A549 (cell line): ENCODE results near the genes PIAS1 and RPLP1.

- PRO-cap, result no peak
CAGE:
- cytosol, long polyA plus RNA, result no peak
- long polyA plus RNA, result no peak
- nucleus, long polyA plus RNA, result no peak
These were observed 26.0 kb downstream of the SKOR1 start for GRCh38 chr15:67851307-67851738.

DNA sequence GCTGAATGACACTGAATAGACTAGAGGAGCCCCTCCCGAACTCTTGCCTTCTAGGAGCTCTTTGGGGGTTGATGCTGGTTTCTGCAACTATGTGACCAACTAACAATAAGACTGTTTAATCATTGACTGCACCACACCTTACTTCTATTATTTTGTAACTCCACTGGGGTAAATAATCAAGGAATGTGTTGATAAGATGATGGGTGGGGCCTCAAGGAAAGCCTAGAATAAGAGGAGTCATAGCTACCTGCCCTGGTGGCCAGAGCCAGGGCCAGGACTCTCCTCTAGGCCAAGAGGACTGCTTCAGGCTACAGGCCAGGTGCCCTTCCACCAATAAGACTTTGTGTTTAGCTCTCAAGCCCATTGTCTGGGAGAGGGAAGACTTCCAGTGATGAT lies 41.2 kb upstream of the PIAS1 start:
- PRO-cap, result no peak
CAGE:
- cytosol, long polyA plus RNA, result no peak
- long polyA plus RNA, result no peak
- nucleus, long polyA plus RNA, result no peak

GRCh38 chr15:68053844-68054681 lies at the start of gene PIAS1:
Gene PIAS1, plus strand, starts transcription at chr15:68054315.
- PRO-cap, result bidirectional peak, plus-strand start at chr15:68054315, minus-strand start at chr15:68054137
CAGE:
- cytosol, long polyA plus RNA, result no peak
- long polyA plus RNA, result no peak
- nucleus, long polyA plus RNA, result no peak

GRCh38 chr15:68191821-68192761 lies 13.0 kb downstream of the CALML4 start:
- PRO-cap, result no peak
CAGE:
- cytosol, long polyA plus RNA, result no peak
- long polyA plus RNA, result no peak
- nucleus, long polyA plus RNA, result no peak

DNA sequence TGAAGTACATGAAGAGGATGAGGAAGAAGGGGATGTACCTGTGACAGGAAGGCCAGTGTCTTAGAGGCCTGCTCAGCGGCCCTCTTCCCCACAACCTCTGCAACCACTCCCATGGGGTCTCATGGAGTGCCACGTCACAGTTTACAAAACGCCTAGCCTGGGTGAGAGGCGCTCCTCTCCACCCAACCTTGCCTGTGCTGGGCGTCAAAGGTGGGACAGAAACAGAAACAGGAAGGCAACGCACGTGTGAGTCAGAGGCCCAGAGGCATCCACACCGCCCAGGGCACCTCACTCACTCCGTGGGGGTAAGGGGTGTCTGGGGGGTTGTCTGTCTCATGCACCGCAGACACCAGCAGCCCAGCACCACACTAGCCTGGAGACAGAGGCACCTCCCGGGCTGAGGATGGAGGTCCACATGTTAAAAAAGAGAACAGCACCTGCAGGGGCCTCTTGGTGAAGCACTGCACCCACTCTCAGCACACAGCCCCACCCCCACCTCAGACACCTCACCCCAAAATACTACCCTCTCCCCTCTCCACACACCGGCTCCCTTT lies 4.7 kb upstream of the CALML4 start:
- PRO-cap, result no peak
CAGE:
- cytosol, long polyA plus RNA, result no peak
- long polyA plus RNA, result no peak
- nucleus, long polyA plus RNA, result no peak

DNA sequence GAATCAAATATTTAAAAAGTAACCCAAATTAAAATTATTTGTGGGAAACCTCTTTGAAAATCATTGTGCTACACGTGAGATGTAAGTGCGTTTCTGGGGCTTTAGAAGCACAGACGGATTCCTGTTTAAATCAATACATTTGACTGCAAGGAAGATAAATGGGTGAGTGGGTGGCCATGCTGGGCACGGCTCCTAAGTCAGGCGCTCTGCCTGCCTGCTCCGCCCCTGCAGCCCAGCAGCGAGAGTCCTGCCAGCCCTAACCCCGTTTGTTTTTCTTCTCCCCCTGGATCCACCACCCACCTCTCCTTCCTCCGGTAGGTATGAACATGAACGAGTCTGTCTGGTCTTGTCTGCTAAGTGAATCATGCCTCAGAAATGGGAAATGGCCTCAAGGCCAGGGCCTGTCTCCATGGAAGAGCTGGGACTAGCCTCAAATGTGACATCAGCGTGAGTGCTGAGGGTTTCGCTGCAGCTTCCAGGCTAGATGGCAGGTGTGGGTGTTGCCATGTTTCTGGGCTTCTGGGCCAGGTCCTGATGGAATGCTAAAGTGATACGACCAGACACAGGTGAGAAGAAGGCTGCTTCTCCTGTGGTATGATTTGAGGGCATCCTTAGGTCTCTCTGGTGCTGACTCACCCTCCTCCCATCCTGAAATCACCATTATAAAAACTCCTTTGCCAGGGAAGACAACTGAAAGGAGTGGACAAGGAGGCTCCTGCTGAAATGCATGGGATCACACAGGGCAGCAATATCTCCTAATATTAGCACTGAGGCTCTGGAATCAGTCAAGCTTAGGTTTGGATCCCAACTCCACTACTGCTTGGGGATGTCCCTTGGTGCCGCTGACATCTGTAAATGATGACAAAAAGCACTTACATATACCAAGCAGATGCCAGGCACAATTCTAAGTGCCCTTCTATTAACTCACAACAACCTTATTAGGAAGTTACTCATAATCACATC lies 5.5 kb upstream of the FEM1B start:
- PRO-cap, result no peak
CAGE:
- cytosol, long polyA plus RNA, result no peak
- long polyA plus RNA, result no peak
- nucleus, long polyA plus RNA, result no peak

DNA sequence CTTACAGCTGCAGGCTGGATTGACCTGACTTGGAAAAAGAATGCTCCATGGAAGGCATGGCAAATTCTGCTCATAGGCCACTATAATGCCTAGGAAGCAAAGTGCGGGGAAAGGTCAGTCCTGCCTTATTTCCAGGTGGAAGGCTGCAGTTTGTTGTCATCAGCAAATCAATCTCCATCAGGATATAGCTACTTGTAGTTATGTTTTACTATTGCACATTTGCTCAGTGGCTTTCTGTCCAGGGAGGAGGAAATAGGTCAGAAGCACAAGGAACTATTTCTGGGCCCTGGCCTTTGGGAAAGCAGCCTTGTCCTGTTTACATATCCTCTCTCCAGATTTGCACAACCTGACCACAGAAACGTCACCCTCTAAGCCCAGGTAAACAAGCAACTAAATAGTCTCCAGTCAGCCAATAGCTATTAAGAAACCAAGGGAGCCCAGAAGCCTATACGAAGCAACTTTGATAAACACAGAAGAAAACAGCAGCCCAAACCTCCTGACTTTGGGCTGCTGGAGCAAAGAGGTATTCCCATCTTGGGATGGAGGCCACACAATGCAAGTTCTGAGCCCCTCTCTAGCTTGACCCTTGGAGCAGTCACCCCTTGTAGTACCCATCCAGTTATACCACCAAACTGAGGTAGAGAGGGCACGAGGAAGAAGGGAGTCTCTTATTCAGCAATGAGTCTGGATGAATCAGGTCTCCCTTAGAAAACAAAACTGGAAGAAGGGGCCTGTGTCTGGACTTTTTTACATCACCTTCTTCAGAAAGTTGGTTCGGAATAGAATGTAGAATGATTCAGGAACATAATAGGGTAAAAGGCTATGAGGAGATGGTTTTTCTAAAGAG lies 2.3 kb upstream of the FEM1B start:
- PRO-cap, result no peak
CAGE:
- cytosol, long polyA plus RNA, result no peak
- long polyA plus RNA, result no peak
- nucleus, long polyA plus RNA, result no peak

GRCh38 chr15:68300215-68300954 lies 22.8 kb downstream of the FEM1B start:
- PRO-cap, result no peak
CAGE:
- cytosol, long polyA plus RNA, result no peak
- long polyA plus RNA, result no peak
- nucleus, long polyA plus RNA, result no peak

DNA sequence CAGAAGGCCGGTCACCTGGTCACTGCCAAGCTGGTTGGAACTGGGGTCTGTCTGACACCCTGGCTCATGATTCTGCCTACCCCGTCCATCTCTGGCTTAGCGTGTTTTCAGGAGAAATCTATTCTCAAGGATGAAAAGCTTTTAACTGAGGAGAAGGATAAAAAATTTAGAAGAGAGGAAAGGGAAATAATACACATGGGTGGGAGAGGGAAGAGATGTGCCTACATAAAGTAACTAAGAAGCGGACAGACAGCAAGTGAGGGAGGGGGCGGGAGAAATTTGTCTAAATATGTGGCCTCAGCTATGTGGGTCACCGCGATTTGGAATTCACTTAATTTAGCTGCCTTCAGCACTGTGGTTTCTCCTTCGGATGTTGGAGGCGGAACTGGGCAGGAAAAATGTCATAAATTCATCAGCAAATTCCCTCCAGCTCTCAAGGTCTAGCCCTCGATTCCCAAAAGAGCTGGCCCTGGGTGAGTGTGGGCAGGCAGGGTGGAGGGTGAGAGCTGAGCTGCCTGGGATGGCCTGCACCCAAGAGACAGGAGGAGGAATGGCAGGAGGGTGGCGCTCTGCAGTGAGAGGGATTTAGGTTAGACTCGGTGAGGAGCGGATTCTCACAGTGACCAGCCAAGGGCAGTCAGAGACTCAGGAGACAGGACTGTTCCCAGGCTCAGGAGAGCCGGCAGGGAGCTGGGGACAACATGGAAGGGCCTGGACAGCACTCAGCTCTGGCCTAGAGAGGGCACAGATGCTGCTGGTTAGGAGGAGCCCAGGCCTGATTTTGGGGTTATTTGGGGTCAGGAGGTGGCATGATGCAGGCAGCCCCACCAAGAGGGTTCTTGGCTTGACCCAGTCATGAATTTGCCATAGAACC lies 57.1 kb downstream of the FEM1B start:
- PRO-cap, result no peak
CAGE:
- cytosol, long polyA plus RNA, result no peak
- long polyA plus RNA, result no peak
- nucleus, long polyA plus RNA, result no peak

GRCh38 chr15:68415264-68415977 lies 16.5 kb downstream of the ITGA11 start:
- PRO-cap, result no peak
CAGE:
- cytosol, long polyA plus RNA, result no peak
- long polyA plus RNA, result no peak
- nucleus, long polyA plus RNA, result no peak

GRCh38 chr15:68614299-68615581 lies 35.9 kb downstream of the CORO2B start:
- PRO-cap, result no peak
CAGE:
- cytosol, long polyA plus RNA, result no peak
- long polyA plus RNA, result no peak
- nucleus, long polyA plus RNA, result no peak

DNA sequence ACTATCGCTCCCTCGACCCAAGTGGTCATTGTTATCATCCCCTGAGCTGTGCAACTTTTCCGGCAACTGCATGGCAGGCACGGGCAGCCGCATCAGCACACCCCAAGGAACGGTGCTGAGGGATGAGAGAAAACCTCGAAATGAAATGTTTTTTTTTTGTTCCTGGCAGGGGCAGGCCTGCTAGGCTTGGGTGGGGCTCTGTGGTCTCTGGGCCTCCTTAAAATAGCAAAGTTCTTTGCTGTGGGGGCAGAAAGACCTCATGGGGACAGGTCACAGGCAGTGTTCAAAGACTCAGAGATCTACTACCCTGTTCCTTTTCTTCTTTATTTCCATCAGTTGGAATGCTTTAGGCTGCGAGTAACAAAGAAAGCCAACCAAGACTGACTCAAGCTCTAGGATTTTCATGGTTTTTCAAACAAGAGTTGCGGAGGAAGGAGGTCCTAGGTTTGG lies 51.5 kb downstream of the CORO2B start:
- PRO-cap, result no peak
CAGE:
- cytosol, long polyA plus RNA, result no peak
- long polyA plus RNA, result no peak
- nucleus, long polyA plus RNA, result no peak

GRCh38 chr15:68784153-68784617 lies 36.5 kb downstream of the ANP32A start:
- PRO-cap, result no peak
CAGE:
- cytosol, long polyA plus RNA, result no peak
- long polyA plus RNA, result no peak
- nucleus, long polyA plus RNA, result no peak

DNA sequence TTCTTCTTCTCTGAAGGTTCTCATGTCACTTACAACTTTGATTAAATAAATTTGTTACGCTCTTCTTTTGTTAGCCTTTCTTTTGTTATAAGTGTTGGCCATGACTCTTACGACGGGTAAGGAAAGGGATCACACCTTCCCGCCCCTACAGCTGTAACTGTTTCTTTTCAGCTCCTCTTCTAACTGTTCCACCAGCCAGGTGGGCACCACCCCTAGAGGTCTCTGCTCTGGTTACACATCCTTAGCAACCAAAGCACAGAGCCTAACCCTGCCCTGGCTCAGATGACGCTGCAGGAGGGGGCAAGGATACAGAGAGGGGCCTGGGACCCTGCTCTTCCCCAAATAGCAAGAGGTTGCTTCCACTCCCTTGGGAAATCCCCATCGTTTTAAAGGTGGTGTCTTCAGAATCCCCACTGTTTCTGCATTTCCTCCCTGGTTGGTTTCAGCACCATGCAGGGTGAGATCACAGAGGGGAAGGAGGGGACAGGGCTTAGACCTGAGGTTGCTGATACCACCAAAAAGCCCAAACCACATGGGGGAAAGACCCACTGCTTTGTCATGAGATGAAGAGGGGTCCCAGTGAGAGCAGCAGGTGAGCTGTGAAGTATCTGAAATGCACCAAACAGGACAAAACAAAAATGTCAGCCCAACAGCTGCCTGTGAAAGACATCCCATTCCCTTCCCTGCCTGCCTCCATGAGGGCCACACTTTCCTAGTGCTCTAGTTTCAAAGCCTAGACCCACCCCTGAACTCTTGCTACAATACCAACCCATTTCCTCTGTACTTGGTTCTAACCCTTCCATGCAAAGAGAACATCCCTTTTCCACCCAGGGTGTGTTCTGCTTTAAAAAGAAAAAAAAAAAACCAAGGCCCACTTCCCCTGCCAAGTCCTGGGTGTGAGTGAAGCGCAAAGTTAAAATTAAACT lies 29.2 kb downstream of the ANP32A start:
- PRO-cap, result no peak
CAGE:
- cytosol, long polyA plus RNA, result no peak
- long polyA plus RNA, result no peak
- nucleus, long polyA plus RNA, result no peak

DNA sequence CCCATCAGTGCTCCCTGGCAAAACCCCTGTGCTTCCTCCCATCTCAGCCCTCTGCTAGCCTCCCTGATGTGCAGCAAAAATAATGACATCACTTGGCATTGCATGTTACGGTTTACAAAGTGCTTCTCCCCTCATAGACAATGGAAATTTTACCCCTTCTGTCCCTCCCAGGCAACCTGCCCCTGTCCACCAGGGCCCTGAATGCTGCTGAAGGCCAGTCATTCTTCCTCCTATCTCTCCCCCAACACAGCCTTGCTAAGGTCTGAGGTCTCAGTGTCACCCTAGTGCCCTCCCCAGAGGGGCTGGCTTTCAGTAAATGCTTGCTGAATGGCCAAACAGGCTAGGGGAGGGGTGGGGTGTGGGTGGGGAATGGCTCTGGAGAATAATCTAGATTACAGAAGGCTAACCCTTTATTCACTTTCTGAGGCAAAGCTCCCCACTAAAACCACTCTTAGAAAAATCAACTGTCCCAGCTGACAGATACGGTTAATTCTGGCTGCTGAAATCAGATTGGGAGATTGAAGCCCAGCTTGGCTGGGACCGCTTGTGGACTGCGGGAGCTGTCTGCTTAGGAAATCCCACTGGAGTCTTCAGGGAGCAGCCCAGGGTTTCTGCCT lies 23.0 kb downstream of the ANP32A start:
- PRO-cap, result no peak
CAGE:
- cytosol, long polyA plus RNA, result no peak
- long polyA plus RNA, result no peak
- nucleus, long polyA plus RNA, result no peak

DNA sequence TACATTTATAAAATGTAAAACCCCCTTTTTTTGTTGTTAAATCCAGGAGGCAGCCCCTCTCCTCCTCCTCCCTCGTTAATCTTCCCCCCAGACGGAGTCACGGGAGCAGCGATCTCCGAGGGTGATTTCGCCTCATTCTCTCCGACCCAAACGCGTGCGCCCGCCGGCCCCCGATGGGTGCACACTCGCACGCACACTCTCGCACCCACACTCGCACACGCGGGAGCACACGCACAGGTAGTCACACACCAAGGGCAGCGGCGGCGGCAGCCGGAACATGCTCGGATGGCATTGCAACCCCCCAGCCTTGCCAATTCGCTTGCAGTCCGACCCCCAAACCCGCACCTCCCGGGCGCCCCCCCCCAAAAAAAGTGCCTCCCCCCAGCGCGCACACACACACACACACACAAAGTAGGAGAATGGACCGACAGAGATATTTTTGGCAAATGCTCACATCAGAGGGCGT lies 418 bp downstream of the ANP32A start:
- PRO-cap, result no peak
CAGE:
- cytosol, long polyA plus RNA, result no peak
- long polyA plus RNA, result no peak
- nucleus, long polyA plus RNA, result no peak

GRCh38 chr15:69163409-69163745 lies 2.9 kb downstream of the GLCE start:
- PRO-cap, result no peak
CAGE:
- cytosol, long polyA plus RNA, result no peak
- long polyA plus RNA, result no peak
- nucleus, long polyA plus RNA, result no peak

- PRO-cap, result no peak
CAGE:
- cytosol, long polyA plus RNA, result no peak
- long polyA plus RNA, result no peak
- nucleus, long polyA plus RNA, result no peak
These were observed 18.7 kb downstream of the PAQR5 start for GRCh38 chr15:69317213-69318095.

GRCh38 chr15:69452254-69453261 lies at the start of gene RPLP1:
Gene RPLP1, plus strand, starts transcription at chr15:69452818.
- PRO-cap, result bidirectional peak, plus-strand start at chr15:69452822, minus-strand start at chr15:69452614; bidirectional peak, plus-strand start at chr15:69453114, minus-strand start at chr15:69452984
CAGE:
- cytosol, long polyA plus RNA, result start-site peak on the plus strand at chr15:69452813-69452946, 68,854 and 68,120 reads in 2 replicates
- long polyA plus RNA, result start-site peak on the plus strand at chr15:69452813-69452903, 29,110 and 23,214 reads in 2 replicates
- nucleus, long polyA plus RNA, result start-site peak on the plus strand at chr15:69452813-69452946, 41,934 and 63,806 reads in 2 replicates

DNA sequence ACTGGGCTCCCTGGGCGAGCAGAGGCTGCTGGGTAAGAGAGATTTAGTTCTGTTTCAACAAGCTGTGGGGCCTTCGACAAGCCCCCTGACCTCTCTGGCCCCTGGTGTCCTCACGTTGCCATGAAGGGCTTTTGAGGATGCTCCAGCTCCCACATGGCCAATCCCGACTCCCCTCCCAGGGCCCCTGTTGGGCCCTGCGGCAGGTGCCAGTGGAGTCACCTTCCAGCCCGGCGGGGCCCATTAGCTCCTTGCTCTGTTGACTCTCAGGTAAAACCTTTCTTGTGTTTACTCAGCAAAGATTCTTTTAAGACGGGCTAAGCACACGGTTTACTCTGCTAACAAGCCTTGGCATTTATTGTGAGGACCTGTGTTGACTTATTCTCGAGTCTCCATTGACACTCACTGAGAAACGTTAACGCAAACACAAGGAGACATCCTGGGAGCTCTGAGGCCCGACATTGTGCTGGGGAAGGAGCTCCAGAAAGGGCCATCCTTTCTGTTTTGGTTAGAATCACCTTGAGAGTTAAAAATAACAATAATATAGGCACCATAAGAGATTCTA lies 15.1 kb downstream of the RPLP1 start:
- PRO-cap, result no peak
CAGE:
- cytosol, long polyA plus RNA, result no peak
- long polyA plus RNA, result no peak
- nucleus, long polyA plus RNA, result no peak